A375 (cell line): ENCODE measurements around the genes KRTAP27-1, KRTAP13-2, KRTAP20-4, KRTAP20-2, KRTAP8-1 and IL10RB.

- RAMPAGE, long total RNA = no peak
Measured at GRCh38 chr21:29427556-29428447, 129.1 kb downstream of the BACH1 start.

DNA sequence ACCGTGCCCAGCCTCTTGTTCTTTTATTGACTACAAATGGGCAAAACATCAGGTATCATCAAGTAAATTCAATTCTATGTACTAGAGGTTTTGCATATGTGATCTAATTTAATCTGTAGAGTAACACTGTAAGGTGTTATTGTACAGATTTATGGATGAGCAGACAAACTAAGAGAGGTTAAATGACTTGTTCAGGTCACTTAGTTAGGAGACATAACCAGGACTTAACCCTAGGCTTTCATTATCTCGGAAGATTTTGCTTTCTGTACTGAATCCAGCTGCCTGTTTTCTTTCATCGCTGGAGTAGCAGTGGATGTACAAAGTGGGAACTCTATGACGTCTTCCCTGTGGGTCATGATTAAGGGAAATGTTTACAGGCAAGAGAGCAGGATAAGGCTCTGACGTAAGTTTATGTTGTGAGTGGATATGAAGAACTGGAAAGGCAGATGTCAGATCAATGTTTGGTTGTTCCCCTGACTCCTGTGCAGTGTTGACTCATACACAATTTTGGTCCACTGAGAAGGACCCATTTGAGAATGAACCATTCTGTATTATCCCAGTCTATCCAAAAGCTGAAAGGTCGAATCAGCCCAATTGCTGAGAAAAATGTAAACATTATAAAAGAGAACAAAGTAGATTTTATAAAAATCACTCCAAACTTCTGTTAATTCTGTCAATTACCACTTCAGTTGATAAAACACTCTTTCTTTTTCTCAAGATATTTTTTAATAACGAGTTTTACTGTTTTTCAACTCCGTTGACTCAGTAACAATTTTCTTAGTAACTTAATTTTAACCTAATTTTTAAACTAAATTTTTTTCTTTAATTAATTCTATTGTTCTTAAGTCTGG, 292.4 kb downstream of the GRIK1 start:
- RAMPAGE, long total RNA = no peak

DNA sequence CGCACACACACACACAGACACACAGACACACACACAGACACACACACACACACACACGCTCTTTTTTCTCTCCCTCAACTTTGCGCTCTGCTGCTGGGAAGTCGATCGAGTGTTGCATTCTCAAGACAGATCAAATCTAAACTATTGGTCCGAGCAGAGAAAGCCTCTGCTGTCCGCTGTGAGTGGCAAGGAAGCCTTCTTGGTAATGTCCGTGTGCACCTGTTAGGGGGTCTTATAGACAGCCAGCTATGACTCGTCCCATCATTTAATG, 254 bp upstream of the GRIK1 start:
- RAMPAGE, long total RNA = no peak

DNA sequence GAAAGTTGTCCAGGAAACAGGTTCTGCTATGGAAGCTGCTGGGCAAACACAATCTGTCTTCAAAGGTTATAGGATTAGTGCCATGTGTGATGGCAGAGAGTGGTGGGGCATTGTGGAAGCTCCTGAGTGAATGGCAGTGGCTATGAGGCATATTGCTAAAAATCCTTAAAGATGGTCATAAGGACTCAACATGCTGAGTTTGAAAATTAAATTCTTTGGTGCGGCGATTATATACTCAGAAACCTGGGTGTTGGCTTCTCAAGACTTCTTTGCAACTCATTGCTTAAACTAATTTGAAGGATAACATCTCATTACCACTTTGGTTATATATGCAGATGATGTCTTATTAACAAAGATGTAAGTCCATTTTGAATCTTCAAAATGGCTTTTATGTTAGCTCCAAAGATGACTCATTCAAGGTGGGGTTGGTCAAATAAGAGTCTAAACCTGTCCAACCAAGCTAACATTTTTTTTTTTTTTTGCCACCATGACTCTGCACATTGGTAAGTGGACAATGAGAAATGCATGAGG, at the start of gene KRTAP27-1:
Gene KRTAP27-1 (minus strand): TSS at position 177 of the 531 bp plus-strand sequence.
- RAMPAGE, long total RNA = no peak

DNA sequence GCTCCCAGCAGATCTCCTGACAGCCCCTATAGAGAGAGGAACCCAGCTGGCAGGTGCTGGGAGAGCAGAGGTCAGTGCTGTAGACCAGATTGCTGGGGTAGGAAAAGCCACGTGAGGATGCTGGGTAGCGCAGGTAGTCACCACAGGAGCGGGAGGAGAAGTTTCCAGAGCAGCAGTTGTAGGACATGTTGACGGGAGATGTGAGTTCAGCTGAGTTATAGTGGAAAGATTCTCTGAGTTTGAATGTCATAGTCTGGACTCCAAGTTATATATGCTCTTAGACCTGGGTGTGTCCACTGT, at the start of gene KRTAP13-2:
Gene KRTAP13-2 (minus strand): TSS at position 245 of the 300 bp plus-strand sequence.
- RAMPAGE, long total RNA = no peak

GRCh38 chr21:30620453-30620815, at the start of gene KRTAP20-4:
KRTAP20-4 (plus strand) TSS chr21:30620627.
- RAMPAGE, long total RNA = no peak

GRCh38 chr21:30634869-30635331, at the start of gene KRTAP20-2:
KRTAP20-2 (plus strand) TSS chr21:30635206.
- RAMPAGE, long total RNA = no peak

DNA sequence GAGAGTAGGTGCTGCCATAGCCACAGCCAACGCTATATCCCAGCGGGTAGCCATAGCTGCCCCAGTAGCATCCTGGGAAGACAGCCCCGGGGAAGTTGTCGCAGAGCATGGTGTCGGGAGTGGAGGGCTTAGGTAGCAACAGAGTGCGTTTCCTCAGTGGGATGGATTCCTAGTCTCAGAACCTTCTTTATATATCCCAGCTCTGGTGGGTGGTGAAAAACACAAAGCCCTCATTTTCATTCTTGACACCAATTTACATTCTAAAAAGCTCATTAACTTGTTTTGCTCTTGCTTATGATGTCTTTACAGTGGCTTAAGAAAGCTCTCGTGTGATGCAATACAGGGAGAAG, at the start of gene KRTAP8-1:
Gene KRTAP8-1 (minus strand): TSS at position 163 of the 350 bp plus-strand sequence.
- RAMPAGE, long total RNA = no peak

GRCh38 chr21:30986976-30987344, 51.3 kb downstream of the KRTAP19-8 start:
- RAMPAGE, long total RNA = no peak

- RAMPAGE, long total RNA = no peak
Measured at GRCh38 chr21:31146810-31147230, 108.5 kb upstream of the KRTAP19-8 start.

DNA sequence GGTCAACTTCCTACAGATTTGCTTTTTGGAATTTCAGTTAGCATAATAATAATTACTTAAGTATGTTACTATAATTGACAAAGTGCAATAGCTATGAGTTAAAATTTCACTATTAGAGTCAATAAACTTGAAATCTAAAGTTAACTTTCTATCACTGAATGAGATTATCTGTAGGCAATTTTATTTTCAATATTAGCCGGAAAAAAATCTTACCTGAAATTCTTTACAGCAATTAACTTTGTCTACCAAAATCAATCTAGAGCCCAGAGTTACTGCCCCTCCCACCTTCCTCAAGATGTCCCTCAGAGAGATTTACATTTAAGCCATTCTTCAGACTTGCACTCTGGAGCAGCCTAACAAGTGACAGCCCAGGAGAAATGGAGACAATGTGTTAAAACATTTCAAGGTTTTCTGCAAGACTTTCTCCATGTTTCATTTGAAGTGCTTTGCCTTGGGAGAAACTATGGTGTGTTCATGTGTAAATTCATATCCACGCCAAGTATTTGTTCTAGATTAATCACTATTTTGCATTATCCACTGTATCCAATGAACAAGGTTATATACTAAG, 20.4 kb downstream of the SOD1 start:
- RAMPAGE, long total RNA = no peak

- RAMPAGE, long total RNA = no peak
Measured at GRCh38 chr21:31781819-31782087, 49.8 kb upstream of the SCAF4 start.

DNA sequence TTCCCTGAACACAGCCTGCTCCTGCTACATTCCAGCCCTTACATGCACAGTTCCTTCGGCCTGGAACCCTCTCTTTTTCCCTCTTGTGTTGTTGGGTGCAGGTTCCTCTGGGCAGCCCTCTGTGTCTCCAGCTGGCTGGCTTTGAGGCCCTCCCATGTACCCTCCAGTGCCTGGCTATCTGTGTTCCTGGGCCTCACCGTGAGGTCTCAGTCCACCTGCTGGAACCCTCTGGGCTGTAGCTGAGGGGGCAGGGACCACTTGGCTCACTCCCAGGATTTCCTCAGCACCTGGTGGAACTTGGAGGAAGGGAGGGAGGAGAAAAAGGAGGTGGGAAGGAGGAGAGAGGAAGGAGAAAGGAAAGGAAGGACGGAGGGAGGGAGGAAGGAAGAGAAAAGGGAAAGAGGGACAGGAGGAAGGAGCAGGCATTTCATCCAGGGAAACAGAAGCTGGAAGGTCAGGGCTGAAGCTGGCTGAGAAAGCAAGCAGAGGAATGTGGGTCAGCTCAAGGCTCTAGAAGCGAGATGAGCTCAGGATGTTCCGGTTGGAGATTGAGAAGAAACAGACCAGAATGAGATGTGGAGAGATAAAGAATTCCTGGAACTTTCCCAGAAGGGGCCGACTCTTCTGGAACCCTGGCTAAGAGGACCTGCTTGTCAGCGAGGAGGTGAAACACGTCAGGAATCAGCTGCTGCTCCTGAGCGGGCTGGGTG, 75.6 kb downstream of the HUNK start:
- RAMPAGE, long total RNA = no peak

DNA sequence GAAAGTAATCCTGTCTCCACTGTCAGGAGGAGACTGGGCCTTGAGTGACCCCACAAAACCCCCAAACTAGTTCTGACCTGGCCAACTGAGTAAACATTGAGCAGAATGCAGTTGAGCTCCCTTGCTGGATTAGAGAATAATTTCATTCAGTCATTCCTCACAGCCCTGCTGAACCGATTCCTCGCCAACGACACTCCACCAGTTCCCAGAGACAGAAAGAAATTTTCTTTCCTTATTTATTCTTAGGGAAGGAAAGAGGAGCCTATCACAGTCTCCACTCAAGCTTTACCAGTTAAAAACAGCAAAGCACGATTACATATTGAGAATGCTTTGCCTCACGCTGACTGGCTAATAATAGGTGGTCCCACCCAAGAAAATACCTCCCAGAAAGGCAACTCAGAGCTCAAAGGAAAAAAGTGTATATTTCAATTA, 44.4 kb downstream of the URB1 start:
- RAMPAGE, long total RNA = no peak

GRCh38 chr21:32350502-32350702, 42.4 kb downstream of the URB1 start:
- RAMPAGE, long total RNA = no peak

- RAMPAGE, long total RNA = no peak
Measured at GRCh38 chr21:32389263-32389776, 3.5 kb downstream of the URB1 start.

DNA sequence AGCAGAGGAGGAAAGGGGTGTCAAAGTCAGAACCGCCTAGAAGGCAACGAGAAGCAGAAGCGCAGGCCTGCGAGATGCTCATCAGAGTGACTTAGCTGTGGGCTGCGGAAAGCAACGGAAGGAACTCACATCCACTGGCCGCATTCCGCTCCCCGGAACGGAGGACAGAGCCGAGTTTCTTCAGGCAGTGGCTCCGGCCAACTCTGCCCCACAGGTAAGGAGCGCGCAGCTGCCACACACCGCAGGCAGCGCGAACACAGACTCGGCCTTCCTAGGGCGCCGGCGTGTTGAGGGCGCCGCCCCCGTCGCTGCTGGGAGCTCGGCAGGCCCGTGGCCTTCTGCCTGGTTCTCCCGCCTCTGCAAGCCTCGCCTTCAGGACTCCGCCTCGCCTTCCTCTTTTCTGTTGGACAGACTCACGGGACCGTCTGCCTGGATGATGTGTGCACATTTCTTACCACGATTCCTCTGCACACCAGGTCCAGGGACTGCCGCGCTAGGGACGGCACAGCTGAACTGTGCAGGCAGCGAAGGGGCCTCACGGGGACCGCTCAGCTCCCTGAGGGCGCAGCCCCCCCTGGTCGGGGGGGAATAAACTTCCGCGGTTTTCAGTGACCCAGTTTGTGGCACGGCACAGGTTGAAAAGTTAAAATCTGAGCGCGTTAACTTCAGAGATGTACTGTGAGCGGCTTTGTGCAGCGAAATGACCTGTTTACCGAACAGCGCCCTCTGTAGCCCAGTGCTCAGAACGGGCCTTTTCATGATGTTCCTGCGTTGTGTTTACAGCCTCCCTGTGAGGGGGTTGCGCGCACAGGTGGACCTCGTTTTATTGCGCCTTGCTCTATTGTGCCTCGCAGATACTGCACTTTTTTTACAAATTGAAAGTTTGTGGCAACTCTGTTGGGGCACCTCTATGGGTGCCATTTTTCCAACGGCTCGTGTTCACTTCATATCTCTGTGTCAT, 15.8 kb downstream of the TCP10L start:
- RAMPAGE, long total RNA = no peak

DNA sequence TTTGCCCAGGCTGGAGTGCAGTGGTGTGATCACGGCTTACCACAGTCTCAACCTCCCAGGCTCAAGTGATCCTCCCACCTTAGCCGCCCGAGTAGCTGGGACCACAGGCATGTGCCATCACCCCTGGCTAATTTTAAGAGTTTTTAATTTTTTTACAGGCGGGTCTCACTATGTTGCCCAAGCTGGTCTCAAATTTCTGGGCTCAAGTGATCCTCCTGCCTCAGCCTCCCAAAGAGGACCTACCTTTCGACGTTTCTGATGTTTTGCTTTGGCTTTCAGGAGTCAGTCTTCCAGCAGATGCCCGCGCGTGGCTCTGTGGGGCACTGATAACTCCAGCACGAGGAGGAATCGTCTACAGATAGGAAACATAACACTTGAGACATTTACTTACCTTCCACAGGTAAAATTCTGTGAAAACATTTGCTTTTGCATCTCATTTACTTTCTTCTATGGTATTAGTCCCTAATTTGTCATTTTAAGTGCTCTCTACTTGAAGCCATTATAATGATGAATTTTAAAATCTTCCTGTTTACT, 27.3 kb upstream of the CFAP298 start:
- RAMPAGE, long total RNA = no peak

GRCh38 chr21:32728739-32729216, 965 bp upstream of the SYNJ1 start:
- RAMPAGE, long total RNA = no peak

- RAMPAGE, long total RNA = no peak
Measured at GRCh38 chr21:33265601-33266516, at the start of gene IL10RB. IL10RB (plus strand) TSS chr21:33266367.